Metastatic Breast Carcinoma in the Brain (tissue), 10 donors: ENCODE measurements around the genes NR1H4, MYBPC1 and GNPTAB.

DNA sequence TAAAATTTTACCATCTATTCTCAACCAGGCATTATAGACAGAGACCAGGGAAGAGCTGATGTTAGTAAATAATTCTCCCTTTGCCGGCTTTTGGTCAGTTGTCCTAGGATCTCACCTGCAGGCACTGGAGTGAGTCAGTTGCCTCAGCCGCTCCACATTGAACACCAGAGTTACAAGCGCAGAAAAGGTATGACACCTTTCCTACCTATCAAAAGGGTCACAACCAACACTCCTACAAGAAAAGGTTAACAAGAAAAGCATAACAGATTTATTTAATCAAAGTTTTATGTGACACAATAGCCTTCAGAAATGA is 37.7 kb upstream of the GARIN6 start:
- PRO-cap, 10 experiments, result no peak in any of the 10 experiments

DNA sequence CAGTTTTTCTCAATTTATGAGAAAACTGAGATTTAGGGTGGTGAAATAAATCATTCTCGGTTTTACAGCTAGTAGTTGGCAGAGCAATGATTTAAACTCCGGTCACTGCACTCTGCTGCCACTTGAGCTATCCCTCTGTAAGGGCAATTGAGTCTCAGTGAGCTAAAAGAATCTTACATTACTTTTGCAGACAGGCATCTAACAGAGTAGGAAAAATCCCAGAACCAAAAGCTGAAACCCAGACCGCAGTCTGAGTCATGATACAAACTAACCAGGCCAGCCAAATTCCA is 73.7 kb downstream of the ANKS1B start:
- PRO-cap, 10 experiments, result peak in 1 of 10 experiments; most common minus-strand start position 131 of the sequence (in 1)

DNA sequence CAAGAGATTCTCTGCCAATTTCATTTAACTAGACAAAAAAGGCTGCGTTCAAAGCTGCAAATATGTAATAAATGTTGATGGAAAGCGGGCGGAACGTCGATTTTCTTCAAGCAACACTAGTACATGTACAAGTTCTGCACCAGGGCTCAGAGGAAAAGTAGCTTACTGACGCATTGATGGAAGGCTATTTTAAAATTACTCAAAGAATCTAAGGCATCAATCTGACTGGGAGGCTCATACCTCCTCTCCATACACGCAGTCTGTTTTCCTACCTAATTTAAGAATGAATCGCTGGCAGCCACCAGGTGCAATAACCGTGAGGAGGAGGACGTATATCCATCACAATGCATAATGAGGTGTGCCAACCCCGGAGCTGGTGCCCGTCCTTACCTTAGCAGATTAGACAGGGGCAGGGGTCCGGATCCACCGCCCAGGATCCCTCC is 1.0 kb downstream of the ANKS1B start:
- PRO-cap, 10 experiments, result peak in 3 of 10 experiments; most common plus-strand start position 216 of the sequence (in 1); most common minus-strand start position 159 of the sequence (in 1)

DNA sequence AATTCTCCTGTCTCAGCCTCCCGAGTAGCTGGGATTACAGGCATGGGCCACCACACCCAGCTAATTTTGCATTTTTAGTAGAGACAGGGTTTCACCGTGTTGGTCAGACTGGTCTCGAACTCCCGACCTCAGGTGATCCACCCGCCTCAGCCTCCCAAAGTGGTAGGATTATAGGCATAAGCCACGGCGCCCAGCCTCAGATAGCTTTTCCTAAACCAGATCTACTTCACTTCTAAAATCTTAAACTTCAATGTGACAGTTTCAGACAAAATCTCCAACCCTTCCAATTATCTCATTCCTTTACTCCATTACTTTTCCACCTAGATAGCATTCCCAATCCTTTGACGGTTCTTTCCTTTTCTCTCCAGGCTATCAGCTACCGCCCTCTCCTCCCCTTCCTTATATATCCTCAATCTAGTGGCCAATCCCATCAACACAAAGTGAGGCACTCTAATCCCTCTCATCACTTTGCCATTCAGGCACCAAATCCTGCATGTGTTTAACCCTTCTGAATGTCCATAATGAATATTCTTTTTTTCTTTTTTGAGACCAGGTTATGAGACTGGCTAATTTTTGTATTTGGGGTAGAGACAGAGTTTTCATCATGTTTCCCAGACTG is 5.7 kb downstream of the BLTP3B start:
- PRO-cap, 10 experiments, result no peak in any of the 10 experiments

- PRO-cap, 10 experiments, result no peak in any of the 10 experiments
Measured at GRCh38 chr12:100167002-100167861, 24.6 kb upstream of the BLTP3B start.

GRCh38 chr12:100339610-100340274 is 17.1 kb upstream of the SLC17A8 start:
- PRO-cap, 10 experiments, result no peak in any of the 10 experiments

DNA sequence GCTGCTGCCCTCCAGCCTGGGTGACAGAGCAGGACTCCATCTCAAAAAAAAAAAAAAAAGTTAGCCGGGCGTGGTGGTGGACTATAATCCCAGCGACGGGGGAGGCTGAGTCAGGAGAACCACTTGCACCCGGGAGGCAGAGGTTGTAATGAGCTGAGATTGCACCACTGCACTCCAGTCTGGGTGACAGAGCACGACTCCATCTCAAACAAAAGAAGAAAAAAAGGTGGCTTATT is 53.5 kb downstream of the SLC17A8 start:
- PRO-cap, 10 experiments, result no peak in any of the 10 experiments

DNA sequence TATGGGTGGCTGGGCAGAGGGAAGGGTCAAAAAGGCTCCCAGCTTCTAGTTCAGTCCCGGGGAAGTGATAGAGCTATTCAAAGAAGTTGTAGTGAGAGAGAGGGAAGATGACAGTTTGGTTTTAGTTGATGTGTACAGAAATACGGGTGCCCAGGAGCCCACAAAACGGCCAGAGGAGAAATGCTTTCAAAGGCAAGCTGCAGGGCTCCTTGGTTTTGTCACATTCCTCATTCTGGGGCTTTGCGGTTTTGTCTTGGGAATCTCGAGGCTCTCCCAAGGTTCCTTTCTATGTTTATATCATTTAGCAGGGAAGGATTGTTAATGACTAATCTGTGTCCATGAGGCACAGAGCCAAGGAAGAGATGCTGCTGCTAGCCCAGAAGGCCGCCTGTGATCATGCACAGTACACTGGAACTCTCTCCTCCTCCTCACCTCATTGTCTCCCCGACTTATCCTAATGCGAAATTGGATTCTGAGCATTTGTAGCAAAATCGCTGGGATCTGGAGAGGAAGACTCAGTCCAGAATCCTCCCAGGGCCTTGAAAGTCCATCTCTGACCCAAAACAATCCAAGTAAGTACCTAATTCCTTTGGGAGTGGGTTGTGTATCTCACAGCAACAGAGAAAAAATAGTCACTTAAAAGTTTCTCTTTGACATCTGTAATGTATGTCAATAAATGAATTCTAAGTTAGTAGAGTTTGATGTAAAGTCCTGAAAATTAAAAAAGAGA is at the start of gene NR1H4:
TSS of gene NR1H4 (plus strand) at position 379 of the 730 bp plus-strand sequence.
- PRO-cap, 10 experiments, result peak in 1 of 10 experiments; most common plus-strand start position 379 of the sequence (in 1)

DNA sequence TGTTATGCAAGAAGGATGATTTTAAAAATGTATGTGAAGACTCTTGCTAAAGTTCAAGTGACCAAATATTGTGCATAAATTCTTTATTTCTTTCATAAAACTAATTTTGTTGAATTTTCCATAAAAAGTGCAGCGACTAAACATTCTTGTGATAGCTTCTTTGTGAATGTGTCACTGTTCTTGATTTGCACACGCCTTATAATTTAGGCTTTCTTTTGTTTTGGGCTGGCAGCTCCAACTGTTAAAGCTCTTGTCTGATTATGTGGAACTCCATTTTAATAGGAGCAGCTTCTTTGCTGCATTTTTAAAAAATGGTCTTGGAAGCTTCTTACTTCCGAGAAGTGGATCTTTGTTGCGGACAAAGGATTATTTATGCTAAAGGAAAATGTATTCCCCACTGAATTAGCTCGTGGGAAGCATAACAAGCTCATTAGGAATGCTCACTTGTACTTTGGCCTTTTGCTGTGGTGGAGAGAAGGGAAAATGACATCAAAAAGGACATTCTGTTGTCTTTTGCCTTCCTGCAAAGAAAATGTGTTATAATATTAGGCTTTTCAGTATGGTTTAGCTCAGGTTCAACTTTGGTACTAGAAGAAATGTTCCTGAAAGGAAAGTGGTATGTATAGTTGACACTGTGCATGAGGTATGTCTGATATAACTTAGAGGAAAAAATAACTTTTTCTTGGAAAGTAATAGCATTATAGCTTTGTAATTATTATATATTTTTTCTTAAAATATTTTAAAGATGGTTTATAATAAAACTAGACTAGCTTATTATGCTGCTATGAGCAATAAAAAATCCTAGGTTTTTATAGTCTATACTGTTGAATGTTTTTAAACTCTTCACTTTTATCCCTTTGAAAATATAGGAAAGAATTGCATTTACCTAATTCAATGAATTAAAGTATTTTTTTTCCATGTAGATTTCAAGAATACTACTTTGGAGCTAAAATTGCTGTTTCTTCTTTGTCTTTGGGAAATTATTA is 20.2 kb downstream of the GAS2L3 start:
- PRO-cap, 10 experiments, result no peak in any of the 10 experiments

DNA sequence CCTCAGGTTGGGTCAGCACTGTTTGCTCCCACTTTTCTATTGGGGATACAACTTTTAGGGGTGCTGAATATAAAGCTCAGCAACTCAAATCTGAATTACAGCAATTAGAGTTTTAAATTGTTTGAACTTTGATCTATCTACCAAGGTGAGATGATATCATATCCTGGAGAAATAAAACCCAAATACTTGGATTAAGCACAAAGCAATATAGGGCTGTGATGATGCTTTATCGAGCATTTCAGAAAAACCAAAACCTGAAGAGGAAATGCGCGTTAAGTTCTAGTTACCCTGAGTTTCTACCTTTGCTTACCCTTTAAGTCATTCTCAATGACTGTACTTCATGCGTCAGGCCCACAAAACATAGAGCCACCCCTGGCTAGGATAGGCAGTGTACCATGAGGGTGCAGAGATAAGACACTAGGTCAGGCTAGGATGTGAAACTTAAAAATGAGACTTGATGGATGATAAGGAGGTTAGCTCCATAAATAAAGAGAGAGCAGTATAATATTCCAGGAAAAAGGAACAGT is 100.0 kb downstream of the GAS2L3 start:
- PRO-cap, 10 experiments, result no peak in any of the 10 experiments

DNA sequence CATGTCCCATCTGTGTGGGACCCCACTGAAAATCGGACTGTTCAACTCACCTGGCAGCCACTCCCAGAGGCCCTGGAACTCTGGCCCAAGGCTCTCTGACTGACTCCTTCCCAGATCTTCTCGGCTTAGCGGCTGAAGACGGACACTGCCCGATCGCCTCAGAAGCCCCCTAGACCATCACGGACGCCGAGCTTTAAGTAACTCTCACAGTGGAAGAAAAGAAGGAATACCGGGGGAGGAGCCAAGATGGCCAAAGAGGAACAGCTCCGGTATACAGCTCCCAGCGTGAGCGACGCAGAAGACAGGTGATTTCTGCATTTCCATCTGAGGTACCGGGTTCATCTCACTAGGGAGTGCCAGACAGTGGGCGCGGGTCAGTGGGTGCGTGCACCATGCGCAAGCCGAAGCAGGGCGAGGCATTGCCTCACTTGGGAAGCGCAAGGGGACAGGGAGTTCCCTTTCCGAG is 64.2 kb downstream of the SLC5A8 start:
- PRO-cap, 10 experiments, result no peak in any of the 10 experiments

DNA sequence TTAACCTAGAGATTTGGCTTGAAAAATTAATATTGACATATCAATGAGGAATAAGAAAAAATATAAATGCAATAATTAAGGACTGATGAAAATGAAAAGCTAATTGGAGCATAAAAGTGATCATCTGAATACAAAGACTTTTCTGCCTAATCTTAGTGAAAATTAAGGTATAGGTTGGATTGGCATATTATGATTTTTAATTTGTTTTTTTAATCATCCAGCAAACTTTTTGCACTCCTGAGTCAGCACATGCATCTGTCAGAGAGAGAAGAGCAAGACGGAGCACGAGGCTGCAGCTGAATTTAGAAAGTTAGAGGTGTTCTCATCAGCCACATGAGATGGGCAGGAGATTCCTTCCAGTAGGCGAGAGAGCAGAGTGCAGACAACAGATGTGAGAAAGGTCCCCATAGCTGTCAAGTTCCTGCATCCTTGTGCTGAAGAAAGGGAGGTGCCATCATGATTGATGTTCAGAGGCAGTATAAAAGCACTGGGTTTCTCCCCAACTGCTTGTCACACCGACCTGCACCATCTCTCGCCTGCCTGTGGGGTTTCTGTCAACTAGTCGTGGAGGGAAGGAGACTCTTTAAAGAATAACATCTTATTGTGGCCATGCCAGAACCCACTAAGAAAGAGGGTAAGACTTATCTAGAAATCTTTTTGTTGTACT is at the start of gene MYBPC1:
TSS of gene MYBPC1 (plus strand) at position 510 of the 667 bp plus-strand sequence.
- PRO-cap, 10 experiments, result peak in 1 of 10 experiments; most common plus-strand start position 510 of the sequence (in 1)

- PRO-cap, 10 experiments, result no peak in any of the 10 experiments
Measured at GRCh38 chr12:101617048-101617434, 22.3 kb downstream of the MYBPC1 start.

DNA sequence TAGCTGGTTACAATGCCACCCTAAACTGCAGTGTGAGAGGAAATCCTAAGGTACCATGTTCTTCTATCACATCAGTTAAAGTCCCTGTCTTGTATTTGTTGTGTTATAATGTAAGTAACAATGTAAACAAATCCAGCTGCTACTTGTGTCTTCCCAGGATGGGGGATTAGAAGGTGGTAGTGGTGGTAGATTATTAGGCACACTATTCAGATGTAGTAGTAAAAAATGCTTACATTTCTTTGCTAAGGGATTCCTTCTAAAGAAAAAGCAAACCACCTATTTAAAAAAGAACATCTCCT is 19.3 kb upstream of the CHPT1 start:
- PRO-cap, 10 experiments, result no peak in any of the 10 experiments

DNA sequence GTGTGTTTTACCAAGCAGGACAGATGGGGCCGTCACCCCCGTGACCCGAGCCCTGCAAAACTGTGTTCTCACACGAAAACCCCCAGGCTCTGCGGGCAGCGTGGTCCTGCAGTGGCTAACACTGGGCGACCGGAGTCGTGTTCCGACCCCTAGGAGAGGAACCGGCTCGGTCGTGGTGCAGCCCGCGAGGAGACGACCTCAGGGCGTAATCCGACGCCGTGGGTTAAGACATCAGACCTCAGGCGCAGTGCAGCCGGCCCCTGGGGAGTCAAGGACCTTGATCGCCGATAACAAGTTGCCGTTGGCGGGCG is 248 bp upstream of the CHPT1 start:
- PRO-cap, 10 experiments, result peak in 4 of 10 experiments; most common plus-strand start position 208 of the sequence (in 1); most common minus-strand start position 292 of the sequence (in 3)

- PRO-cap, 10 experiments, result no peak in any of the 10 experiments
Measured at GRCh38 chr12:101712414-101712793, 15.0 kb downstream of the CHPT1 start.

DNA sequence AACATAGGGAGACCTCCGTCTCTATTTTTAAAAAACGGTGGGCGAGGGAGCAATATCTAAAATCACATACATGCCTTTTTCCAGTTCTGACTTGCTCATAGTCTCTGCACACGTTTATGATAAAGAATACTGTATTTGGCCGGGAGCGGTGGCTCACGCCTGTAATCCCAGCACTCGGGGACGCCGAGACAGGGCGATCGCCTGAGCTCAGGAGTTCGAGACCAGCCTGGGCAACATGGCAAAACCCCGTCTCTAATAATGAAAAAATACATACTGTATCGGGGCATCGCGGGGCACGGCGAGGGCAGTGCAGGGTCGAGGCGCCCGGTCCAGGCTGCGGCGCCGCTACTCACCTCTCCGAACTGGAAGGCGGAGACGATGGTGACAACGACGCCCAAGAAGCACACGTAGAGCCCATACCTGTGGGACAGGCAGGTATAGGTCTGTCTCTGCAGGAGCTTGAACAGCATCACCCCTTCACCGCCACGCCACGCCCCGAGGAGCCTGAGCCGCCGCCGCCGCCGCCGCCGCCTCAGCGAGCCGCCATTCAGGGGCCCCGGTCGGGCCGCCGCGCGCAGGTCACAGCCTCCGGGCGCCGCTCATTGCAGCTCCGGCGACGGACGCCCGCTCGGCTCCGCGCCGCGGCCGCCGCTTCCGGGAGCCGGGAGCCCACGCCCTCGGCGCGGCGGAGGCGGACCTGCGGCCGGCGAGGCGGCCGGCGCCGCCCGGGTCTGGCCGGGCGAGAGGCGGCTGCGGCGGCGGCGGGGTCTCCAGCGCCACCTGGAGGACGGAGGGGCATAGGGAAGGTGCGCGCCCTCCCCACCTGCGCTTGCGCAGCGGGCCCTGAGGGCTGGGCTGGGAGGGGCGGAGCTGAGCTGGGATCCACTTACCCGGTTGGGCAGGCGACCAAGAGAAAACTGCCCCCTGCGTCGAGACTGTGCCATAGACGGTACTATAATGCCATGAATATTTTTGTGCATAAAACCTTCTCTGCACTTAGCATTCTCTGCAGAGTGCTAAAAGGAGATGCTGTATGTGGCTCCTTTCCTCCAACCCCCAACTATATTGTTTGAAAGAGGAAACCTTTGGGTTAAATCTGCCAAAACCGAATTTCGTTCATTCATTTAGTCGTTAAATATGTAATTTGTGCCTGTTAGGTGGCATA is at the start of gene GNPTAB:
TSS of gene GNPTAB (minus strand) at position 754 of the 1,165 bp plus-strand sequence.
- PRO-cap, 10 experiments, result peak in 8 of 10 experiments; most common plus-strand start position 1,009 of the sequence (in 4); most common minus-strand start position 653 of the sequence (in 5)

GRCh38 chr12:101888893-101889438 is 11.6 kb downstream of the DRAM1 start:
- PRO-cap, 10 experiments, result no peak in any of the 10 experiments

GRCh38 chr12:101894591-101895114 is 17.3 kb downstream of the DRAM1 start:
- PRO-cap, 10 experiments, result peak in 7 of 10 experiments; most common plus-strand start chr12:101894990 (in 1); most common minus-strand start chr12:101894879 (in 4)

- PRO-cap, 10 experiments, result no peak in any of the 10 experiments
Measured at GRCh38 chr12:102121020-102121286, 970 bp downstream of the PARPBP start.